Frontal cortex (tissue), 2 donors: ENCODE results near the gene ZP4.

DNA sequence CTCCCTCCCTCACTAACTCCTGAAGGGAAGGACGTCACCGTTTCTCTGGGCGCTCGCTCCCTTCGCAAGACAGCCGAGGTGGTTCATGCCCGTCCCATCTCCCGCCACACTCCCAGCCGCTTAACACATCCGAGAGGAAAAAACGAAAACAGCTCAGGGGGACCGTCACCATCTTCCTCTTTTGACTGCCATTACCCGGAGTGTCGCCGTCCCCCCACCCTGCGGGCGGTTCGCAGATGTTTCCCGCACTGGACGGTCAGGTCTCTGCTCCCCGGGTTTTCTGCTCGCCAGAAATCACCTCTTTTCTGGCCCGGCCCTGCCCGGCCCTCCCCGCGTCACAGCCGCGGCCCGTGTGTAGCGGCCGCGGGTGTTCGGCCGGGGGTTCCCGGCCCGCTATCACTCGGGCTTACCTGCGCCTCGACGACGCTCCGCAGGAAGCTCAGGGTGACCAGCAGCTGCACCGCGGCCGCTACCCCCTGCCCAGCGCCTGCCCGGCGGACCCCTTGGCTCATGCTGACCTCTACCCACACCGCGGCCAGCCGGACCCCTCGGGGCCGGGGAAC is 405 bp downstream of the ERO1B start:
- RAMPAGE, long total RNA, result no peak

- RAMPAGE, long total RNA, result no peak
Measured at GRCh38 chr1:236717804-236718069, 31.4 kb downstream of the ACTN2 start.

DNA sequence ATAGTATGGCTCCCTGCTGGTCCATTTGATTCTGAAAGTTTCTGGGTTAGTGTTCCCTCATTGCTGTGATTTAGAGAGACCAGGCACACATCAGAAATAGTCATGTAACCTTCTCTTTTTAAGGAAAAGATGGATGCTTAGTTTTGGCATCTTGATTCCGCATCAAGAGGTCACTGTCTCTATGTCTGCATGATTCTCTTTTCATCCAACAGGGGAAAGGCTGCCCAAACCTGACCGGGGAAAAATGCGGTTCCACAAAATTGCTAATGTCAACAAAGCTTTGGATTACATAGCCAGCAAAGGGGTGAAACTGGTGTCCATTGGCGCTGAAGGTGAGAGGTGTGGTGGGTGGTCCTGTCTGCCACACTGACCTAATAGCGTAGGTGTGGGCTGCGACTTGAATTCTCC is 32.4 kb downstream of the ACTN2 start:
- RAMPAGE, long total RNA, result no peak

- RAMPAGE, long total RNA, result no peak
Measured at GRCh38 chr1:236891437-236892015, 96.4 kb downstream of the MTR start.

DNA sequence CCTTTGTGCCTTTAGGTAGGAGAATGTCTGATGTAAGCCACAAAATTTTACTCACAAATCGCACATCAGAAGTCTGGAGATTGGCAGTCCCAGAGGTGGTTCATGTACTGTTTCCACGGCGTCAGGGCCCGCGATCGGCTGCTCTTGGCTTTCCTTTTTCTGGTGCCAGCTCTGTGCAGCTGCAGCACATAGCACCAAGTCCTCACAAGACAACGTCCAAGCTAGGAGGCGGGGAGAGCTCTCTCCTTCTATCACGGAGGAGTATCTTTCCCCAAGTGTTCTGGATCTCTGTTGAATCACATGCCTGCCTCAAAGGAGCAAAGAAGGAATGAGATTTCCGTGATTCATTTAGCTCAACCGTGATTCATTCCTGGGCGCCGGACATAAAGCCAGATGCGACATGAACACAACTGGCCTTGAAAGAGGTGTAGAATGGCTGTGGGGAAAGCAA is 25.5 kb downstream of the MT1HL1 start:
- RAMPAGE, long total RNA, result no peak

DNA sequence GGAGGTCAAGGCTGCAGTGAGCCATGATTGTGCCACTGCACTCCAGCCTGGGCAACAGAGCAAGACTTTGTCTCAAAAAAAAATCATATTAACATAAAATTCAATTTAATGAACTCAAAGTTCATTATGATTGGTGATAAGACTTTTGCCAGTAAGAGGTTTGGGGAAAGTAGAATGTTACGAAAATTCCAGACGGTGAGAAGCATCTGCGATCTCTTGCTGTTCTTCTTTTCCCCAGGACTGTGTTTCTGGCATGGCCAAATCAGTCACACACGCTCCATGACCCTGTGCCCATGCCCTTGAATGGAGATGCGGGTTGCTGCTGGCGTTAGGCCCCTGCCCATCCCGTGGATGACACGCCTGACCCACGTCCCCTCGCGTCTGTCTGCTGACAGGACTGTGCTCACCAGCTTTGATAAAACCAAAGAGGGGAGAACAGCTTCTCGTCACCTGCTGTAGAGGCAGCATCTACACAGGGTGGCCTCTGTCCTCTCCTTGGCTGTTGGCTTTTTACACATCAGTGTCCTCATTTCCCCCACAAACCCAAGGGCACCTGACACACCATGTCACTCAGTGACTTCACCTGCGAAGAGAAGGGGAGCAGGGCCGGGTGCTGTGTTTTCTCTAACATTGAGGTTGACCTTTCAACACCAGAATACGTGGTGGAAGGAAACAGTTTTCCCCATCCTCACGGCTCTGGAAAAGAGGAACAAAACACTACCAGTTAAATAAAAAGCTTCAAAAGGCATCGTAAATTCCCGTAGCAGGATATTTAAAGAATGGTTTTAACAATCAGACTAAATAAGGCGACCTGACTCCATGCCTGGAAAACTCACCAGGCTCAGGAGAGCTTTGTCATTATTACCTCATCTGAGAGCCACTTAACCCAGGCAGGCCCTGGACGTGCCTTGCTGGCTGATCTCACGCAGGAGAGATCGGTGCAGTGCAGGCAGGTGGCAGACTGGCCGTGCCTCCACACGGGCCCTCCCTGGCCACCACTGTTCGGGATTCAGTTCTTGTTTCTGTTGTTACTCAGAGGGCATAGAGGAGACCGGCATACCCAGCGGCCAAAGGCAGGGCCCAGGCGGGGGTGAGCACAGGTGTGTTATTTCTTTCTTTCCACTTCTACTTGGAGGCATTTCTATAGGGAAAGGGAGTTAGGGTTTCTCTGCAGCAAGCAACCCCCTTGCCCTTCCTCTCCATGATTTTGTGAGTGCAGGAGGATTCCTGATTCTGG is 6.7 kb downstream of the MT1HL1 start:
- RAMPAGE, long total RNA, result no peak

DNA sequence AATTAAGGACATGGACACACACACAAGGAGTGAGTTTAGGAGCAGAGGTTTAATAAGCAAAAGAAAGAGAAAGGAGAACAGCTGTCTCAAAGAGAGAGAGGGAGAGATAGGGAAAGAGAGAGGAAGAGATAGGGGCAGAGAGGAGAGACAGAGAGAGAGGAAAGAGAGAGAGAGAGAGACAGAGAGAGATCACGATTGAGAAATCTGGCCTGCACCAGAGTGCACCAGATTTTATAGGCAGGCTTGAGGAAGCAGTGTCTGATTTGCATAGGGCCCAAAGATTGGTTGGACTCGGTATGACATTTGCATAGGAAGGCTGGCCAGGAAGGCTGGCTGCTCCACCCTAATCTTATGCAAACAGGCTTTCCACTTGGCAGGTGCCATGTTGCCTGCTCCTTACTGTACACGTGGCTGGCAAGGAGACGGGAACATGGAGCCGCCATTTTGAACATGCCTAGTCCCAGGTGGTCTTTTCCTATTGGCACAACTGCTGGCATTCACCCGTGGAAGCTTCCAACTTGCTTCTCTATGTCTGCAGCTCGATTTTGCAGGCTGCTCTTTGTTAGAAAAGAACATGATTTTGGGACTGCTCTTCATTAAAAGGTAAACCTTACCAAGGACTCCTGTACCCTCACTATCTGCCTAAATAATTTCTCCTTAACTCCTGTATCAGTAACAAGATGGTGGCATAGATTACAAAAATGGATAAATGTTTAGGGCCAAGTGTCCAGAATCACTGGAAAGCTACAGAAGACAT is 419.8 kb downstream of the ZP4 start:
- RAMPAGE, long total RNA, result no peak

DNA sequence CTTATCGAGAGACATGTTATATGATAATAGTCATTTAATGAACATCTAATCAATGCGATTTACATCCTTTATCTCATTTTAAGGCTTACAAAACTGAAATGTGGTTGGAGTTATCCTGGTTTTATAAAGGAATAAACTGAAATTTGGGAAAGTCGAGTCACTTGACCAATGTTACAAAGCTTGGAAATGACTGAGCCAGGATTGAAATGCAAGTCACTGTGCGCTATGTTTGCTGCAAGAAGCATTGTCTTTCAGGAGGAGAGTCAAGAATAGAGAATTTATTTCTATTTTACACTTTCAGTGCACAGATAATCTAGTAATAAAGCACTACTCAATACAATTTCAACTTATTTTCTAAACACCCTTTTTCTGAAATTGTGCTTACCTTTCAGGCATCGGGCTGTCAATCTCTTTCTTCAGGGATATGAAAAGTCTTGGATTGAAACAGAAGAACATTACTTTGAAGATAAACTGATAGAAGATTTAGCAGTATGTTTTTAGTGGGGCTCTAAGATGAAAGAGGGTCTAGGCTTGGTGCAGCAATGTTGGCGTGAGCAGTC is 160.8 kb downstream of the ZP4 start:
- RAMPAGE, long total RNA, result no peak

DNA sequence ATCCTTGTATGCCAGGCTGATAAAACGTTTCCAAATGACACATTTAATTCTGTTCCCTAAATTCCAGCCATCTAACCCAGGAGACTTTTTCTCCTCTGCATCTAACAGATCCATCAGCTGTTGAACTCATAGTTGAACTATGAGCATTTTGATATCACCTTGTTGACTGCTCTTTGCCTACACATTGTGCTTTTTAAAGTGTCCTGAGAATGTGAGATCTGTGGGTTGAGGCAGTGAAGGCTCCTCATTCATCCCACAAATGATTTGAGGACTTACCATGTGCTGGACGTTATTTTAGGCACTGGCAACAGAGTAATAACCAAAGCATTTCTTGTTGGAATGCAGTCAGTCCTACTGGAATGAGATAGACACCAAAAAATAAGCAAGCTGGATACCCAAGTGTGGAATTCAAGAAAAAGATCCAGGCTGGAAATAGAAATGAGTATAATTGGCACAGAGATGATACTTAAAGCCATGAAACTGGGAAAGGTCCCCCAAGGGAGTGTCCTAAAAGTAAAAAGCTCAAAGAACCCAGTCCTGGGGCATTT is 73.5 kb downstream of the ZP4 start:
- RAMPAGE, long total RNA, result no peak

- RAMPAGE, long total RNA, result no peak
Measured at GRCh38 chr1:237890834-237891180, at the start of gene ZP4. TSS of gene ZP4 (minus strand) at chr1:237890922.

- RAMPAGE, long total RNA, result no peak
Measured at GRCh38 chr1:239387753-239388262, 1.4 kb downstream of the CHRM3 start.

GRCh38 chr1:240406128-240406739 is 205.7 kb downstream of the GREM2 start:
- RAMPAGE, long total RNA, result no peak

DNA sequence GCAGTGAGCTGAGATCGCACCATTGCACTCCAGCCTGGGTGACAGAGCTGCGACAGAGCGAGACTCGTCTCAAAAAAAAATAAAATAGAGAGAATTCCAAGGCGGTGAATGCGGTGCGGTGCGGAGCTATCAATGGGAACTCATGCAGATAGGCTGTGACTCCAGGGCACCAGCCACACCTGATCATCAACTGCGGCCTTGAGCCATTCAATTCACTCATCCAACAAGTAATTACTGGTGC is 9.0 kb downstream of the GREM2 start:
- RAMPAGE, long total RNA, result no peak

DNA sequence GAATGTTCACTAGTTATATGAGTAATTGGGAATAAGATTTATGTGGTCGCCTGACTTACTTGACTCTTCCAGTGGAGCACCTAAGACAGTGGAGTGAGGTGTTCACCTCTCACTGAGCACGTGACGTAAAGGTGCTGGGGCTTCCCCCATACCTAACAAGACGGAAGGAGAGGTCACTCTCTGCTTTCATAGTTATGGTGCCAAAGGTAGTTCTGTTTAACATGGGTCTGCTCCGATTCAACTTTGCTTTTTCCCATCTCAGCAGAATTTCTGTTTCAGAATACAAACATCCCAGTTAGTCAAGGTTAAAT is 740 bp downstream of the KMO start:
- RAMPAGE, long total RNA, result no peak

DNA sequence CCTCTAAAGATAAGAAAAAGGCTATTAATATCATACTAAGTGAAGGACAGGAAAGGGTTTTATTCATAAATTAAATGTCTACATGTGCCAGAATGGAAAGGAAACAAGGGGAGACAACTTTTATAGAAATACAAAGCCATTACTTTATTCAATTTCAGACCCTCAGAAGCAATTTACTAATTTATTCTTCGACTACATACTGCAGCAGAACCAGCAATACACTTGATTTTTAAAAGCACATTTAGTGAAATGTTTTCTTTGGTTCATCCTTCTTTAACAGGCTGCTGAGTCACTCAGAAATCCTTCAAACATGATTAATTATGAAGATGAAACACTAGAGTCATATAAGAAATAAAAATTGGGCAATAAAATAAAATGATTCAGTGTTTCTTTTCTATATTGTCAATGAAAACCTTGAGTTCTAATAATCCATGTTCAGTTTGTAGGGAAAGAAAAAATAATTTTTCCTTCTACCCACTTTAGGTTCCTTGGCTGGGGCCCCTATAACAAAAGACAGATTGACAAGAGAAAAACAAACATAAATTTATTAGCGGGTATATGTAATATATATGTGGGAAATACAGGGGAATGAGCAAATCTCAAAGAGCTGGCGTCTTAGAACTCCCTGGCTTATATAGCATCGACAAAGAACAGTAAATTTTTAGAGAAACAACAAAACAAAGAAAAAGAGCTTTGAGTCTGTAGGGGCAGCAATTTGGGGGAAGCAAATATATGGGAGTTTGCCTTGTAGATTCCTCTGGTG is 46.9 kb downstream of the CHML start:
- RAMPAGE, long total RNA, result no peak

GRCh38 chr1:241709067-241709310 is 56.9 kb downstream of the WDR64 start:
- RAMPAGE, long total RNA, result no peak

DNA sequence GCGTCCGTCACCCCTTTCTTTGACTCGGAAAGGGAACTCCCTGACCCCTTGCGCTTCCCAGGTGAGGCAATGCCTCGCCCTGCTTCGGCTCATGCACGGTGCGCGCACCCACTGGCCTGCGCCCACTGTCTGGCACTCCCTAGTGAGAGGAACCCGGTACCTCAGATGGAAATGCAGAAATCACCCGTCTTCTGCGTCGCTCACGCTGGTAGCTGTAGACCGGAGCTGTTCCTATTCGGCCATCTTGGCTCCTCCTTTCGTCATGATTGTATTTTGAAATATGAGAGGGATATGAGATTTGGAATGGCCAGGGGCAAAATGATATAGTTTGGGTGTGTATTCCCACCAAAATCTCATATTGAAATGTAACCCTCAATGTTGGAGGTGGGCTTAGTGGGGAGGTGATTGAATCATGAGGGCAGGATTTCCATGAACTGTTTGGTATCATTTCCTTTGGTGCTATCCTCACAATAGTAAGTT is 52.5 kb upstream of the MAP1LC3C start:
- RAMPAGE, long total RNA, result no peak

DNA sequence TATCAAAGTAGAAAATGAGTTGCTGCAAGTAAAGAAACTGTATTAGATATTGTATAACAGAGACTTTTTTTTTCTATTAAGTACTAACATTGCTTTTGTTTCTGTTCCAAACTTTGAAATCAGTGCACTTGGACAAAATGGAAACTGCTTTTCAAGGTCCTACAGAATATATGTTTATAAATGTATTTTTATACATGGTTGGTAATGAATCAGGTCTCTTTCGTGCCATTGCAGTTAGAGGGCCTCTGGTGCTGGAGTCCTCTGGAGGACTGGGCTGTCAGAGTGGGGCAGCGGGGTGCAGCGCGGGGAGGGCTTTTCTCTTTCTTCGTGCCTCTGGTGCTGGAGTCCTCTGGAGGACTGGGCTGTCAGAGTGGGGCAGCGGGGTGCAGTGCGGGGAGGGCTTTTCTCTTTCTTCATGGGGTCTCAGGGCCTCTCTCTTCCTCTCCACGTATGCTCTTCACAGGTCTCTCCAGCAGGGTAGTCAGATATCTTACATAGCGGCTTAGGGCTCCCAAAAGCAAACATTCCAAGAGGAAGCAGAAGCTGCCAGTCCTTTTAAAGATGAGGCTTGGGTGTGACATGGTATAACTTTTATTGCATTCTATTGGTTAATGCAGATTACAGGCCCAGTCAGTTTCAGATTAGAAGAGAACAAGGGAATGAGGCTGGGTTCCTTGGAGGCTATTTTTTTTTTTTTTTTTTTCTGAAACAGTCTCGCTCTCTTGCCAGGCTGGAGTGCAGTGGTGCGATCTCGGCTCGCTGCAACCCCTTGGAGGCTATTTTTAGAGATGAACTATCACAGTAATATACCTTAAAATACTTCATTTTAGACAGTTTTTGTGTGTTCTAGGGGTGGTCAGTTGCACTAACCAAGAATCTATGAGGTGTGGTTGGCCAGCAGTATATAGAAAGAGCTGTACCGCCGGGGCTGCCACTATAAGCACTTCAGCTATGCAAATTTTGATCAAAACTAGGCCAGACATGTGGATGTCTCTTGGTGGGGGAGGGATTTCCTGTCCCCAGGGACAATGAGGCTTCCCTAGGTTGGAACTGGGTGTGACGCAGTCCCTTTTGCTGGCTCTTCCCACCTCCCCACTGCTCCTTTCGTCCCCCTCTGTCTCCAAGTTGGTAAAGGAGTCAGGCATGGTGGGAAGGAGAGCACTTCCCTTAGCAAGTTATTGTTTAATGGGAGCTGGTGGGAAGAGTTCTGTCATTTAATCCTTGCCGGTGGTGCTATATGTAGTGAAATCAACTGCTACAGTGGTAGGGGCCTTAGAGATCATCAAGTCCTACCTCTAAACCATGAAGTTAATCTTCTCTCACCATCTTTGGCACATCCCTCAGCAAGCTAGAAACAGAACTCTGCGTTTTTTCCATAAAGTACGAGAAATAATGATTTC is 13.3 kb downstream of the SDCCAG8 start:
- RAMPAGE, long total RNA, result no peak

- RAMPAGE, long total RNA, result no peak
Measured at GRCh38 chr1:243316376-243317242, 60.8 kb downstream of the SDCCAG8 start.

DNA sequence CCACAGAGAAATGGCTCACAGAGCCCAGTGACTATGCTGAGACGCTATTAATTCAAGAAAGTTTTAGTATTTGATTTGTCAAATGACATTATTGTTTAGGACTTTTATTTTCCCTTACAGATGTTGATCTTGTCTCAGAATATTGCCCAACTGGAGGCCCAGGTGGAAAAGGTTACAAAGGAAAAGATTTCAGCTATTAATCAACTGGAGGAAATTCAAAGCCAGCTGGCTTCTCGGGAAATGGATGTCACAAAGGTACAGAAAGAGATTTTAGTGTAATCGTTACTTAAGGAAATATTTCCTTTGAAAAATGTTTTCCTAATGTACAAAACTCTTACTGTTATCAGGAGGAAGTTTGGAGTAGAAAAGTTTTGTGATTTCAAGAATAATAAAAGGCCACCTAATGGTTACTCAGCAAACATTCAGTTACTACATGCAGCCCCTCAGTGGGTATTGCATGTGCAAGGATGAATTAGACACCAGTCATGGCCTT is 85.1 kb downstream of the SDCCAG8 start:
- RAMPAGE, long total RNA, result no peak